ReNcell CX (cell line): ENCODE measurements around the gene ZNF594.

- PRO-cap, result no peak
Measured at GRCh38 chr17:4094571-4095550, 48.0 kb downstream of the ZZEF1 start.

DNA sequence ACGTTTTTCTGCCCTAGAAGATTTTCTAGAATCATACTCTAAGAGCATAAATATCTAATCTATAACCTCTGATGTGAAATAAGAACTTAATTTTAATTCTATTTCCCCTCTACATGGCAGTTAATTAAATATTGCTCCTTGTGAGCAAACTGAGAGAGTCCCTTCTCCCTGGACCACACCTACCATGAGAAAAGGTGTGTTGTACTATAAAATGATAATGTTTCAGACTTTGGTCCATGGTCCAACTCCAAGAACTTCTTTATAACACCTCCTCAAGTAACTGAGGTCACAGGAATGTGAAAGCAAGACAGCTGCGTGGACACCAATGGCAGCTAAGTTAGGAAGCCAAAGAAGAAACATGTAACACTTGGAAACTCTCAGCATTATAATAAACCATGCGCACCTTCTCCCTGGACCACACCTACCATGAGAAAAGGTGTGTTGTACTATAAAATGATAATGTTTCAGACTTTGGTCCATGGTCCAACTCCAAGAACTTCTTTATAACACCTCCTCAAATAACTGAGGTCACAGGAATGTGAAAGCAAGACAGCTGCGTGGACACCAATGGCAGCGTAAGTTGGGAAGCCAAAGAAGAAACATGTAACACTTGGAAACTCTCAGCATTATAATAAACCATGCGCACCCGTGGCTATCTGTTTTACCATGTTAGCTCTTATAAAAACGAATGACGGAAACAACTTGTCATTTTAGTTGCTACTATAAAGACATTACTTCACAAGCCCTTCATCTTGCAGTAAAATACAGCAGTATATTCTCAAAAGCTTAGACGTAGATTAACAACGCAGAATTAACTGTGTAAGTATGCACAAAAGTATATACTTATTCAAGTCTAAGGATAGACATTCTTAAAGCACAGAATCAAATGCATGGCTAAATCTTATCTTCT lies 3.8 kb downstream of the ZZEF1 start:
- PRO-cap, result no peak

DNA sequence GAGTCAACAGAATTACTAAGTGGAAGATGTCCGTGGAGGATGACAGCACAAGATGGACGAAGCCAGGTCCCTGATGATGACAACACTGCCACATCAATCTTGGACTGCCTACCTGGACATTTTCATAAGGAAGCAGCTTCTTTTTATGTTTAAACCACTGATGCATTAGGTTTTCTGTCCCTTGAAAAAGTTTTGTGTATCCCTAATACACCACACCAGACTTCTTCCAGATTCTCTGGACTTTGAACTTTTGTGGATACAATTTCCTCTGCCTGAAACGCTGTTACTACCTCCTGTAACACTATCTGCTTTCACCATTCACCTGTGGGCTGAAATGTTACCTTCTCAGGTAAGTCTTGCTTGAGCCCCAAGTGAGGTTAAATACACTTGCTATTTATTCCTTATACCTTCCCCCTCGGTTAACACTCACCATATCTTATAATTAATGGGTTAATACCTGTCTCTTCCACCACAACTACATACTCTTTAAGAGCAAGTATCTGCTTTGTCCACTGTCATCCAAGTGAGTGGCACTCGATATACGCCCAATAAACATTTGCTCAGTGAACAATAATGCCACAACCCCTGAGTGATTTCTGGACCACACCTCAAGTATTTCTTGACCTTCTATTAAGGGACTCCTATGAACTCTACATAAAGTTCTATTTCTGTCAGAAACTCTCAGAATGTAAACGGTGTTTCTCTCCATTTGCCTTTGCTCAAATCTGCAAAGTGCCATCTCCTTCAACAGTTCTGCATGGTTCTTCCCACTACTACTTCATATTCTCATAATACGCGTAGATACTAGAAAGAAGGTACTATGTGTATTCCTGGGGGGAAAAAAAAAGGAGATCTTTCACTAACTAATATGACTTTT lies 2.6 kb downstream of the ZZEF1 start:
- PRO-cap, result no peak

DNA sequence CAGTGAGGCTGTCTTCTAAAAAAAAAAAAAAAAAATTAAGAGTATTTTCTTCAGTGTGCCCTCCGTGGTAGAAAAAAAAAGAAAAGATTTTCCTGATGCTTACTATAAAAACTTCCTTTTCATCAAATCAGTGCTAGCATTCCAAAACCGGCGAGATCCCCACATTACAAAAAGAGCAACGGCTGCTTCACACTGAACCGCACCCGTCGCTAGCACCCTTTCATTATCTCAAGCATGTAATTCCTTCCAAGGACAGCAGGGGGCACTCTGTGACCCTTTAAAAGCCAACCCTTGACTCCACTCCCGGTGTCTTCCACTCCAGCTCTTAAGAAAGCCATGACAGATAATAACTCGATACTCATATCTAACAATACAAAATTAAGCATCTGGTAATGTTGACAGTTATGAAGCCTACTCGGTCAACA lies 48.5 kb downstream of the ANKFY1 start:
- PRO-cap, result no peak

DNA sequence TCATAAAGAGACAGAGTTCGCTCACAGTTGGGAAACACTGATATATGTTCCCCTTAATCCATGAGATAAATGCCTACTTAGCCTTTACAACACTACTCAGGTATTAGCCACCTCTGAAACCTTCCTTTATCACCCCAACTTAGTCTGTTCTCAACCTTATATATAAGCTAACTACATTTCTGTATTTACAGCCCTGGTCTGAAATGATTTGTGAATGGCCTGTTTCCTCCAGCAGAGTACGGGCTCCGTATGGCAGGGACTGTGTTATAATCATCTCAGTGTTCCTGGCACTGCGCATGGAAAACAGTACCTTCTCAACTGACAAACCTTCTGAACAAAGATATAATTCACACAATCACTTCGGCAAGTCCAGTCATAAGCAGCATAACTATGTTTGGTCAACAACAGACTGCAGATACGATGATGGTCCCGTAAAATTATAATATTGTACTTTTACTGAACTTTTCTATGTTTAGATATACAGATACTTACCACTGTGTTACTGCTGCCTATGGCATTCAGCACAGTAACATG lies 30.2 kb downstream of the ANKFY1 start:
- PRO-cap, result no peak

DNA sequence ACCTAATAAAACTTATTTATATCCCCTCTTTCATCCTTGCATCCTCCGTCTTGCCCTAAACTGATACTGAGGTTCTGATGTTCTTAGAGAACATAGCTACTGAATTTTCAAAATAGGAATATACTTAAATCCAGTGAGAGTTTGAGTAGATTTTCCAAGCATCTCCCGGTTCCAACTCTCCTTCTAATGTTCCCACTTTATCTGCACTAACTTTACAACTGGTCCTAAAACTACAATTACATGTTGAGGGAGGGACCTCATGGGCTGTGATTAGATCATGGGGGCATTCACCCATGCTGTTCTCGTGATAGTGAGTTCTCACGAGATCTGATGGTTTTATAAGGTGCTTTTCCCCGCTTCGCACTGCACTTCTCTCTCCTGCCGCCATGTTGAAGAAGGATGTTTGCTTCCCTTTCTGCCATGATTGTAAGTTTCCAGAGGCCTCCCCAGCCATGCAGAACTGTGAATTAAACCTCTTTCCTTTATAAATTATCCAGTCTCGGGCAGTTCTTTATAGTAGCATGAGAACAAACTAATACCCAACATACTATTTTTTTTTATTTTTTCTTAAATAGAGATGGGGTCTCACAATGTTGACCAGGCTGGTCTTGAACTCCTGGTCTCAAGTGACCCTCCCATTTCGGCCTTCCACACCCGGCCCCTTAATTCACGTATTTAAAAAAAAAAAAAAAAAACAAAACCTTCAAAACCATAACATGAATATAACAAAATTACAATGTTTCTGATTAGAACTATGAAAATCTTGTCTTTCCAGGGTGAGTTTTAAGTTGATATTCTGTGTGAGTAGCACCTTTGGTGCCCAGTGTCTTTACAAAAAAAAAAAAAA lies 26.0 kb downstream of the UBE2G1 start:
- PRO-cap, result no peak

DNA sequence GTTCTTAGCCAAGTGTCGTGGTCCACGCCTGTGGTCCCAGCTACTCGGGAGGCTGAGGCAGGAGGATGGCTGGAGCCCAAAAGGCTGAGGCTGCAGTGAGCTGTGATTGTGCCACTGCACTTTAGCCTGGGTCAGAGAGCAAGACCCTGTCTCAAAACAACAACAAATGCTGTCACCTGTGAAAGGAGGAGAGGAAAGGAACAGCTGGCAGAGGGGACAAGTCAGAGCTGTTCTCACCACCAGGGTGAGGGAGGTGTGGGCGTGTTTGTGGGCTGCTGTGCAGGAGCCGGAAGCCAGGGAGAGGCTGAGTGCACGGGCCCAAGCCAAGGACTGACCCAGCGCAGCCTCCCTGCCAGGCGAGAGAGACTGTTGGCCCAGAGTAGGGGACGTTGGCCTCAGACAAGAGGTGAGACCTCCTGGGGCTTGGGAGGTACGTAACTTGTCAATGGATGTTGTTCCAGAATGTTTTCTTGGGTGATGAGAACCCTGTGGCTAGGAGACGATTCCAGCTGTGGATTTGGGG lies 10.7 kb downstream of the SPNS2 start:
- PRO-cap, result no peak

GRCh38 chr17:4522436-4523022 lies 23.8 kb downstream of the SPNS2 start:
- PRO-cap, result no peak

GRCh38 chr17:4536535-4537489 lies 18.4 kb downstream of the MYBBP1A start:
- PRO-cap, result no peak

- PRO-cap, result no peak
Measured at GRCh38 chr17:4598014-4598733, 13.8 kb downstream of the SMTNL2 start.

GRCh38 chr17:4718276-4718902 lies 8.0 kb downstream of the ARRB2 start:
- PRO-cap, result no peak

GRCh38 chr17:4728240-4728863 lies 2.9 kb upstream of the MED11 start:
- PRO-cap, result no peak

DNA sequence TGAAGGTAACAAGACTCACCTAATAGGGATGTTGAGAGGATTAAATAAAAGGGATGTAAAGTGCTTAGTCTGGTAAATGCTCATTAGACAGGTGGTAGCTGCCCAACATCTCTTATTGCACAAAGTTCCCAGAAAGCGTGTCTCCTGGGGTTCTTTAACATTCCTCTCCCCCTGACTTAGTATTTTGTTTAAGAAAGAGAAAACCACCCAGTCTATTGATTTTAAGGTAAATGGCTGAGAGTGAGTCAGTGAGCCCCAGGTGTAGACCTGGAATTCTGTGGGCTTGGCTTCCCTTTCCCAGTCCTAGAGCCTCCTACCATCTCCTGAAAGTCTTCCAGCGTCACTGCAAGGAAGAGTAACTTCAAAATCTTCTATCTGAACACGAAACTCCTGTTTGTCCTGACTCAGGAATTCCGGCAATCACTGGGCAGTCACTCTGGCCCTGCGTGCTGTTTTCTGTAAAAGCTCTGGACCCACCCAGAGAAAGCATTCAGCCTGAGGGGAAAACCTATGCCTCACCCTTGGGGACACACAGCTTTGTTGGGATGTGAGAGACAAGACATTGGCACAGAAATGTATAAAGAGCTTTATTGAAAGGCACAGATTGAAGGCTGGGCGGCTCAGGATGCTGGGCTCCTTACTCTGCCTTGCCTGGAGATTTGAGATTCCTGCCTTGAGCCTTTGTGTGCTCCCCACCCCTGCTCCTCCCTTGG lies 15.8 kb downstream of the MINK1 start:
- PRO-cap, result no peak

GRCh38 chr17:4893901-4894567 lies 5.3 kb upstream of the C17orf107 start:
- PRO-cap, result no peak

- PRO-cap, result no peak
Measured at GRCh38 chr17:4920312-4920816, 11.7 kb upstream of the GP1BA start.

- PRO-cap, result bidirectional peak, plus-strand start at chr17:4949591, minus-strand start at chr17:4949398; bidirectional peak, plus-strand start at chr17:4949664, minus-strand start at chr17:4949676; bidirectional peak, plus-strand start at chr17:4949866, minus-strand start at chr17:4949856; bidirectional peak, plus-strand start at chr17:4950118, minus-strand start at chr17:4949923
Measured at GRCh38 chr17:4949323-4949992, 1.1 kb upstream of the PFN1 start.

DNA sequence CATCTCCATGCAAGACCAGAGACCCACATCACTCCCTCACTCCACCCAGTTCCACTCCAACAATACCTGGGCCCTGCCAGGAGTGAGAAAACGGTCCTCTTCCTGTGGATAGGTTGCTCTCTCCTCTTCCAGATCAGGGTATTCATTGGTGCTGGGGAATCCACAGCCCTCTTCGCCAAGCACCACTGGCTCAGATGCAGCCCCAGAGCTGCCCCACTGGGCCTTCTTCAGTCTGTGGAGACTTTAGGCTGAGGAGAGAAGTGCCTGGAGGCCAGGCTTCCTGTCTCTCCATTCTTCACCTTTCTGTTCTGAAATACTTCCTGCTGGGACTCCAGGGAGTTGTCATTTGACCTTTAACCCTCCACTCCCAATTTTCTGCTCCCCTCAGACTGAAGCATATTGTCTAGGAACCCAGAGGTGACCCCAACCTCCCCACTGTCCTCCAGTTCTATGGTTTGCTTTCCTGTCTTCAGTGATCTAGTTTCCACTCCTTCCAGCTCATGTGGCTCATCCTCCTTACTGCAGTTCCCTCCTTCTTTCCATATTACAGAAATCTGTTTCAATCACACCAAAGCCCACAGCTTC lies 1.3 kb upstream of the CAMTA2 start:
- PRO-cap, result no peak

DNA sequence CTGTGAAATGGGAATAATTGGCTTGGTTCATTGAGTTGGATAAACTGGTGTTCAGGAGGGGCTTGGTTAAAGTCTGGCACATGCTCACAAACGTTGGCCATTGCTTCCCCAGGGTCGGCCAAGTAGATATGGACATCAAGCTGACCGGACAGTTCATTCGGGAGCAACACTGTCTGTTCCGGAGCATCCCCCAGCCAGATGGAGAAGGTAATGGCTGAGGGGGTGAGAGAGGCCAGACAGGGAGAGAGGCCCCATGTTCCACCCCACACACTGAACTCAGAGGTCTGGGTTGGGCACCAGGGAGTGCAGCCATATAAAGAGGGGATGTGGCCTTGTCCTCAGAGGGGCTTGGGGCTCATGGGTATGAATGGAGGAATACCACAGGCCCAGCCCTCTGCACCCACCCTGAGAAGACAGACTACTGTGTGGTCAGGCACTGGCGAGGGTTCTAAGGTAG lies 16.9 kb downstream of the KIF1C start:
- PRO-cap, result no peak

- PRO-cap, result bidirectional peak, plus-strand start at chr17:5192118, minus-strand start at chr17:5191856
Measured at GRCh38 chr17:5191124-5192412, at the start of gene ZNF594. ZNF594 (minus strand) TSS chr17:5191868.

GRCh38 chr17:5241936-5242432 lies 7.3 kb upstream of the SCIMP start:
- PRO-cap, result no peak